Hepatocyte (in vitro differentiated cells and primary cell): ENCODE measurements around the gene RCOR1.

DNA sequence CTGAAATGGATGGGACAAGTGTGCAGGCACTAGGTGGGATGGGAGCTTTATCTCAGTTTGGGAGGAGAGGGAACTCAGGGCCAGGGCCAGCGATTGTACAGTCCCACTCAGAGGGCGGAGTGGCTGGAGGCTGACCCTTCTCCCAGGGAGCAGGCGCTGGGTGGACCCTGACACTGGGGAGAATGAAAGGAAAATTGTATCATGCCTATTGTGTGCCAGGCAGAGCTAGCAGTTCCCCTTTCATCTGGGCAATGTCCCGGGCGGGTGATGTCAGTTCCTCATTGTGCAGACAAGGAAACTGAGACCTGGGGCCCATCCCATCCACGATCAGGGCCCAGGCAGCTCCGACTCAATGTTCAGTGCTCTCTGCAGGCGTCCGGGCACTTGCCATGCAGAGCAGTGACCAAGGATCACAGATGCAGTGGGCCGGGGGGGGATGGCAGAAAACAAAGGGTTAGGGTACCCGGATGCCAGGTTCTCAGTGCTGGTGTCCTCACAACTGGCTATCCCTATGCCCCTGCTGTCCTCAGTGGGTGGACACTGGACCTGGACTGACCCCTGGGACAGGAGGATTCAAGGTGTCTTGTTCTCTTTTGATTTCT, 102.0 kb upstream of the RTL1 start:
- RAMPAGE, long total RNA, result no peak
- RRBS, result 86% methylated on average over 4 of the region's 11 CpGs

GRCh38 chr14:101583980-101584546, 177.4 kb upstream of the PPP2R5C start:
- RAMPAGE, long total RNA, result no peak
- RRBS, result 88% methylated on average over 14 of the region's 34 CpGs

- RAMPAGE, long total RNA, result no peak
- RRBS, result no CpG with 5 or more reads among the region's 5 CpGs
Measured at GRCh38 chr14:101805405-101806118, 44.1 kb downstream of the PPP2R5C start.

- RAMPAGE, long total RNA, result no peak
- RRBS, result no CpG with 5 or more reads among the region's 2 CpGs
Measured at GRCh38 chr14:101810664-101811250, 49.2 kb downstream of the PPP2R5C start.

- RAMPAGE, long total RNA, result no peak
- RRBS, result no CpG with 5 or more reads among the region's 13 CpGs
Measured at GRCh38 chr14:101819577-101820149, 58.2 kb downstream of the PPP2R5C start.

- RAMPAGE, long total RNA, result no peak
- RRBS, result no CpG with 5 or more reads among the region's 1 CpG
Measured at GRCh38 chr14:101833509-101833696, 71.9 kb downstream of the PPP2R5C start.

GRCh38 chr14:101839669-101840260, 78.3 kb downstream of the PPP2R5C start:
- RAMPAGE, long total RNA, result no peak
- RRBS, result no CpG with 5 or more reads among the region's 7 CpGs

DNA sequence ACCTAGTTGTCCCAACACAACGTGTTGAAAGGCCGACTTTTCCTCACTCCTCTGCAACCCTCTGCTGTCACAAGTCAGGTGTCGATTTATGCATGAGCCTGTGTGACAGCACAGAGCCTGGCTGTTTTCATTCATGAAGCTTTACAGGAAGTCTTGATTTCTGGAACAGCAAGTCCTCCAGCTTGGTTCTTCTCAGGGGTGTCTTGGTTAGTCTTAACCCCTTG, 88.2 kb downstream of the PPP2R5C start:
- RAMPAGE, long total RNA, result no peak
- RRBS, result no CpG with 5 or more reads among the region's 3 CpGs

- RAMPAGE, long total RNA, result no peak
- RRBS, result no CpG with 5 or more reads among the region's 12 CpGs
Measured at GRCh38 chr14:101858749-101859256, 97.3 kb downstream of the PPP2R5C start.

GRCh38 chr14:101875692-101876424, 88.5 kb upstream of the DYNC1H1 start:
- RAMPAGE, long total RNA, result no peak
- RRBS, result no CpG with 5 or more reads among the region's 8 CpGs

- RAMPAGE, long total RNA, result no peak
- RRBS, result no CpG with 5 or more reads among the region's 9 CpGs
Measured at GRCh38 chr14:102008711-102009418, 44.5 kb downstream of the DYNC1H1 start.

DNA sequence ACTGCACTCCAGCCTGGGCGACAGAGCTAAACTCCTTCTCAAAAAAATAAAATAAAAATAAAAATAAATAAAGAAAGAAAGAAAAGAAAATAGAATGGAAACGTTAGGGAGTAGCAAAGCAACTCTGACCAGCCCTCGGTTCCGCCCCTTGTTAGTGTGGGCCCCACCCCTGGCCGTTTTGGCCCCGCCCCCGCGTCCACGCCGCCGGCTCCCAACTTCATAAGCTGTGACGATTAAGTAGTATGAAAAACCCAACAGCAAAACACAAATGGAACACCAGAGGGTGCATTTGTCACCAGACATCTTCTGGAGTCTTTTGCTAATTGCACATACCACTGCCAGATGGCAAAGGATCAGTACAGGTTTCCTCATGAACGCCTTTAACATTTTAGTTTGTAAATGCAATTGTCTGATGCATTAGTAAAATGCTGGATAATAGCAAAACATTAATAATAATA, 23.8 kb downstream of the HSP90AA1 start:
- RAMPAGE, long total RNA, result no peak
- RRBS, result no CpG with 5 or more reads among the region's 13 CpGs

DNA sequence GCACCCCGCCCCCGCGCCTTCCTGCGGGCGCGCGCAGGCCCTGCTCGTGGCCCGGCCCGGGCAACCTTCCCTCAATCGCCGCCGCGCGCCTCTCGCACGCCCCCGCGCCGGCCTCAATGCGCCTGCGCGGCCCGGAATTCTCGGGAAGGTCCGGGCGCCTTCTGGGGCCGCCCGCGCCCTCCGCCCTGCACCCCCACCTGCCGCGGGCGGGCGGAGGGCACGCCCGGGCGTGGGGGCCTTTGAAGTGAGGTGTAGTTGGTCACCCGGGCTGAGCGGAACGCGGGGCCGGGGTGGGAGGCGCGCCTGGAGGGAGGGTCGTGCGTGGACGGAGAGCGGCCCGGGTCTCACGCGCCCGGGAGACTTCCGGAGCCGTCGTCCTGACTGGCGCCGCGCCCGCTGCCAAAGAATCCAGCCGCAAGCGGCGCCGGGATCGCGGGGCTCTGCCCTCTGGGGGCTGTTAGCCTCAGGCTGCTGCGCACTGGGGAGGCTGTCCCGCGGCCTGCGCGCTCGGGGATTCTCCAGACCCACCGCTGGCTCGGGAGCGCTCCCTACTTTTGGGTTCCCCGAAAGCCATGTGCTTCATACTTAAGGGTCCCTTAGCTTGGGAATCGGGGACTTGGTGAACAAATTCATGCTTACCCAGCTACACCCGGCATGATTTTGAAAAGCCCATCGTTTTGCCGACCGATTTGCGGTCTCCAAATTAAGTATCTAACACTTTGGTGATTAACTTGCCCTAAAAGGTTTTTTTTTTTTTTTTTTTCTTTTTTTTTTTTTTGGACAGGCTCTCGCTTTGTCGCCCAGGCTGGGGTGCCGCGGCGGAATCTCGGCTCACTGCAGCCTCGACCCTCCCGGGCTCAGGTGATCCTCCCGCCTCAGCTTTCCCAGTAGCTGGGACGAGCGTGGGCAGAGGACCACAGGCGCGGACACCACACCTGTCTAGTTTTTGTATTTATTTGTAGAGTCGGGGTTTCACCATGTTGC, 636 bp upstream of the HSP90AA1 start:
- RAMPAGE, long total RNA, result no peak
- RRBS, result 1% methylated on average over 48 of the region's 96 CpGs

GRCh38 chr14:102498239-102499024, 11.1 kb downstream of the ANKRD9 start:
- RAMPAGE, long total RNA, result no peak
- RRBS, result 93% methylated on average over 5 of the region's 35 CpGs

- RAMPAGE, long total RNA, result no peak
- RRBS, result 96% methylated on average over 37 of the region's 119 CpGs
Measured at GRCh38 chr14:102507208-102507998, 2.2 kb downstream of the ANKRD9 start.

DNA sequence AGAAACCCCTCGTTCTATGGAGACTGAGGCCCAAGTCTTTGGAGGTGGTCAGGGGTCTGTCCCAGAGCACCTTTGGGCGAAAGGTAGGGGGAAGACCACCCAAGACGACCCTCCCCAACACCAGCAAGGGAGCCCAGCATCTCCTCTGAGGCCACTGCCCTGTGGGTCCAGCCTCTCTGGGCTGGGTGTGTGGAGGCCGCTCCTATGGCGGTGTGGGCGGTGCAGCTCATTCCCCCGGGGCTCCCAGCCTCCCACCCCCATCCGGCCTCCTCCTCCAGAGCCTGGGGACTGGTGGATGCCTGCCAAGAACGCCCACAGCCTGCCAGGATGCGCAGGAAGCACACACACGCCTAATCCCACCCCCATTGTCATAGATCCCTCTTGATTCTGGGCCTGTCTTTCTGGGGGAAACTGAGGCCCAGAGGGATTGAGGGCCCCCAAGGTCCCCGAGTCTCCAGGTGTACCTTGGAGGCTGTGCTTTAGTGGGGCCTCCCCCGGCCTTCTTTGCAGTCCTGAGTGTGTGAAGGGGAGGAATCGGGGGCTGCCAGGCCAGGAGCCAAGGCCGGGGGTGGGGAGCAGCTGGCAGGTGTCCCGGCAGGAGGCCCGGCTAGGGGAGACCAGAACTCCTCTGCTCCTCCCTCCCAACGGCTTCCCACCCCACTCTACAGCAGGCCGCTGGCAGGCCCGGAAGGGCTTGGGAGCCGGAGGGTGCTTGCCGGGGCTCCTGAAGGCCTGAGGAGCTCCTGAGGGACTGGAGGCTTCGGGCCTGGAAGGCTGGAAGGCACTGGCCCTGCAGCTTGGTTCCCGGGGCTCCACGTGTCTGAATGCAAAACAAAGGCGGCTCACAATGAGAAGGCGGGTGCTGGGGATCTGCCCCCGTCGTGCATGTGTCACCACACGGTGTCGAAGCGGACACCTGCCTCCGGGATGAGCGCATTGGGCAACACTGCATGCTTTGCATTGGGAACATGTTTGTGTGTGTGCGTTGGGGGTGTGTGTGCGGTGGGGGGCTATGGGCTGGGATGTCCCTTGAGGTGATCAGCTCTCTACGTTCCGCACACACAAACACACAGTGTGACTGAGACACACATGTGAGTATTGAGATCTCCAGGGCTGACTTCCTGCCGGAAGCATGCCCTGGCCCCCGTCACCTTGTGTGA, 30.6 kb upstream of the ANKRD9 start:
- RAMPAGE, long total RNA, result no peak
- RRBS, result 75% methylated on average over 16 of the region's 40 CpGs

- RAMPAGE, long total RNA, result no peak
- RRBS, result no CpG with 5 or more reads among the region's 12 CpGs
Measured at GRCh38 chr14:102592465-102592558, 137 bp upstream of the RCOR1 start.

GRCh38 chr14:102592559-102592723, at the start of gene RCOR1:
TSS of gene RCOR1 (plus strand) at chr14:102592649.
- RAMPAGE, long total RNA, result no peak
- RRBS, result 1% methylated on average over 6 of the region's 16 CpGs

DNA sequence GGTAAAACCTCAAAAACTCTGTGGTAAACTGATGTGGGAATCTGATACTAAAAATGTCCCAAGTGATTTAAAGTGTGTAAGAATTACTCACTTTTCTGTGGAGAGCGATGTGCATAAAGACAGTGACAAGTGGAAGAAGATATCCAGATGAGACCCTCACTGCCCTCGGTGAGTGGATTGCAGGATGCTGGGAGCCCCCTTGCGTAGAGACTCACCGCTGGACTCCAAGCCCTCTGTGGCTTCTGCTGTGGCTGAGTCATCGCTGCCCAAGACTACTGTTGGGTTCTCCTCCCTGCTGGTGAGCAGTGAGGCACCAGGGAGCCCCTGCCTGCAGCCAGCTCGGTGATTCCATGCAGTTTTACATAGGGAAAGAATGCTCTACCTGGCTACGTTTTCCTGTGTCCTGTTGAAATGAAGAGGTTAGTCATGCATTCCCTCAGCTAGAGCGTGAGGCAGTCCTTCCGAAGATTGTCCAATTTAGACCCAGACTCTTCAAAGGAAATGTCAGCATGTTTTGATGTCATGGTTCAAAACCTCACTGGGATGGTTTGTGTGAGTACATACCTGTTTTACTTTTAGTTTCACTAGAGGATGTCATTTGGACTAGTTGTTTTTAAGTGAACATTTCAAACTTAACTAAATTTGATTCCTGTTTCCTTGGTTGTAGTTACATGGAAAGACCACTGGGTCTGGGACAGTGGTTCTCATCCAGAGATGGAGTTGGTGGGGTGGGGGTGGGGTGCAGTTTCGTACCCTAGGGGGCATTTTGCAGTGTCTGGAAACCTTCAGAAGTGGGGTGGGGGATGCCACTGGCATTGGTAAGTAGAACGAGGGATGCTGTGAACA, 28.3 kb downstream of the TRAF3 start:
- RAMPAGE, long total RNA, result no peak
- RRBS, result no CpG with 5 or more reads among the region's 11 CpGs

GRCh38 chr14:102848898-102849573, 71.8 kb downstream of the TRAF3 start:
- RAMPAGE, long total RNA, result no peak
- RRBS, result no CpG with 5 or more reads among the region's 9 CpGs